Mammary epithelial cell (primary cell): ENCODE measurements around the genes SLC39A5 and CS.

- CAGE, long polyA plus RNA: no peak
- RRBS: no CpG with 5 or more reads among the region's 5 CpGs
These were observed 4.4 kb upstream of the SUOX start for GRCh38 chr12:55992553-55993242.

GRCh38 chr12:56007164-56008524 is 10.6 kb downstream of the SUOX start:
- CAGE, long polyA plus RNA: no peak
- RRBS: 3% methylated on average over 18 of the region's 68 CpGs

DNA sequence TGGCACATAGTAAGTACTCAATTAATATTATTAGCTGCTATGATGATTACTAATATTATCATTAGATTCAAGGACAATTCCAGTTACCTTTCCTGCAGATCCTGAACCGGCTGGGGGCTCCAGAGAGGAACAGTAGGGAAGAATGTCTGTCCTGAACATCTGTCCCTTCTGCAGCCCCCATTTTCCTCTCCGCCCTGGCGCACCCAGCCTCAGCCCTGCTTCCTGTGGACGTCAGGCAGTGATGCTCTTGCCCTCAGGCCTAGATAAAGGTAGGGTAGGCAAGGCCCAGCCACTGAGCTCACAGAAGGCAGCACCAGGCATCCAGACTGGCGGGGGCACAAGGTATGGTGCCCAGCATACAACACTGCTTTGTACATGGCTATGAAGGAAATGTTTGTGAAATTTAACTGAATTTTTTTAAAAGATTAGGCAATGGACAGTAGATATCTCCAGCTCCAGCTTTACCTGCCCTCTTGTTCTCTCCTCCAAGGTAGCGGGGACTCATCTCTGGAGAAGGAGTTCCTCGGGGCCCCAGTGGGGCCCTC is 3.8 kb downstream of the IKZF4 start:
- CAGE, long polyA plus RNA: no peak
- RRBS: no CpG with 5 or more reads among the region's 7 CpGs

DNA sequence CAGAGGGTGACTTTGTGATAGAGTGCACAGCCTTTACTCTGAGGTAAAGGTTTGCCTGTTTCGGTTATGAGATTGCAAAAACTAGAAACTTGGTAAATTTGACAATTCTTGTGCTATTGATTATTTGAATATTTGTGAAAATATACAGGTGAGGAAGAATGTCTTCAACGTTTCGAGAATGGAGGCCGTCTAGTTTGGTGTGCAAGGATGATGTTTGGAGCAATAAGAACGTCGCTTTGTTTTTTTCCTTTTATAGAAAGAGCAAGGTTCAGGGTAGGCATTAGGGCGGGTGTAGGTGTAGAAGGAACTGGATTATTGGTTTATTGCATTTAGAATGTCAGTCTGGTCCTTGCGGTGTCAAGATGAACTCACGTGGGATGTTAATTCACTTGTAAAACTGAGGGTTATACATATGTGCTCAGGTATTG is 1.1 kb downstream of the RPS26 start:
- CAGE, long polyA plus RNA: no peak
- RRBS: no CpG with 5 or more reads among the region's 9 CpGs

GRCh38 chr12:56080690-56081145 is 753 bp downstream of the ERBB3 start:
- CAGE, long polyA plus RNA: no peak
- RRBS: no CpG with 5 or more reads among the region's 12 CpGs

DNA sequence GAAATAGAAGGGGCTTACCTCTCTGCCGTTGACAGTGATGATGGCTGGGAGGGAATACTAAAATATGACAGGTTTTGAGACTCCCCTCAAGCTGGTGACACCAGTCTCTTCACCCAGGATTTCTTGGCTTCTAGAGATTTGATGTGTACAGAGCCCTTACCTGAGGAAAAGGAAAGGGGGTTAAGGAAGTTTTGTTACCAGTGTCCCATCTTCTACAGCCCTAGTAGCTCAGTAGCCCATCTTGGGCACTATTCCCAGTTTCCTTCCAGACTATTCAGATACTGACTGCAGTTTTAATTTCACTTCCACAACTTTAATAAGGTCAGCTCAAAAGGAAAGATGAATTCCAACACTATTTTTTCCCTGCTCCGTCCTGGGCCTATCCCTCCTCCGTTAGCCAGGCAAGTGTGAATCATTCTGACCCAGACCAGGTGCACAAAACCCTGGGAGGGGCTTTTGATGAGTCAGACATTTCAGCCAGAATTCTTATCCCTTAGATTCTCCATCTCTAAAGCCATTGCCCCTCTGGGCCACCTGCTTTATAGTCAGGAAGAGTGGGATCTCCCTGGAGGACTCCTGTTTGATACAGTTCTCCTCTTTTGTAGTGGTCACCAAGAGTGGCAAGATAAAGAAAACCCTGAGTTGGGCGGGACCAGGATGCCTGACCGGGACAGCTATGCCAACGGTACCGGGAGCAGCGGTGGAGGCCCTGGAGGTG is 2.0 kb downstream of the ZC3H10 start:
- CAGE, long polyA plus RNA: no peak
- RRBS: no CpG with 5 or more reads among the region's 8 CpGs

- CAGE, long polyA plus RNA: no peak
- RRBS: no CpG with 5 or more reads among the region's 6 CpGs
These were observed 1.1 kb downstream of the MYL6B start for GRCh38 chr12:56153230-56154108.

DNA sequence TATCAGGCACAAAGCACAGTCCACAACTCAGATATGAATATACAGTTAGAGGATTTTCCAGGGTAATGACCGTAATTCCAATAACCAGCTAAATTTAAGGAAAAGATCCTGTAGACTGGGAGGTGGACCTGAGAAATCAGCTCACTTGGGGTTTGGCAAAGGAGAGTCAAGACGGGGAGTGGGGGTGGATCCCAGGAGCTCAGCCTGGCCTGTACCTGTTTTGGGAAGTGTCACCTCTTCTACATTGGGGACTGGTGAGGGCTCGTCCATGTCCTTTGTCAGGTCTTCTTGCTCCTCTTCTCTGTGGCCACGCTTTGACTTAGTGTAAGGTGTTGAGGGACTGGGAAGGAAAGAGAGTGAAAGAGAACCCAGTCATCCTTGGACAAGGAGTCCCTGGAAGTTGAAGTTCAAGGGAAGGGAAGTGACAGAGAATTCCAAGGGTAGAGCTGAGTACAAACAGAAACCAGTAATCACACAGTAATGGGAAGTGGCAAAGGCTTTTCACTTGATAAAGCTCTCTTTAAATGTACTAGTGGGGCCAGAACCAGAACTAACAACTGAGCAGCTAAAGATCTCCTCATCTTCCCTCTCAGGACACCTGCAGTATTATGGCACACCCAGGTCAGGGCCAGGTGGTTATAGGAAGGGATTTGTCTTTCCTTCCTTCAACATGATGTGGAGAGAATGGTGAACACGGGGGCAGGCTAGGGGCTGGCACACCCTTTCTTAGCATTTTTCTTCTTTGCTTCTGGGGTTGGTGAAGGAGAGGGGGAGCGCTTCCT is 8.3 kb downstream of the SMARCC2 start:
- CAGE, long polyA plus RNA: no peak
- RRBS: no CpG with 5 or more reads among the region's 6 CpGs

DNA sequence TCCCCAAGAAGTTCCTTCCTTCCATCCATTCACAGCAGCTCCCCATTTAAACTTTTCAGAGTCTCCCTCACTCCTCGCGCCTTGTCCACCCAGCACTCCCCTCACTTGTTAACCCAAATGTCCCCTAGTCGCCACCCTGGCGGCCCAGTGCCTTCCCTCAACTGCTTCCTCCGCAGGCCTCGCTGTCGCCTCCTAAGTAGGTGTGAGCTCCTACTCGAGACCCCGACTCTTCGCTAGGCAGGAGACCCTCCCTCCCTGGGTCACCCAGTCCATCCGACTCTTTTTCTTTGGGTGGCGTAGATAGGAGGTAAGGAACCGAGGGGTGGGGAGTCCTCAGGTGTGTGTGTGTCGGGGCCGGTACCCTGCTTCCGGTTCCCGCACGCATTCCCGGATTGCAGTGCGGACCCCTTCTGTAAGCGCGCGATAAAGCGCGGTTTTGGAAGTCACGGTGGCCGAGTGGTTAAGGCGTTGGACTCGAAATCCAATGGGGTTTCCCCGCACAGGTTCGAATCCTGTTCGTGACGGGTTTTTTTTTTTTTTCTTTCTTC is 713 bp upstream of the SMARCC2 start:
- CAGE, long polyA plus RNA: no peak
- RRBS: no CpG with 5 or more reads among the region's 33 CpGs

- CAGE, long polyA plus RNA: no peak
- RRBS: no CpG with 5 or more reads among the region's 18 CpGs
These were observed 790 bp upstream of the SLC39A5 start for GRCh38 chr12:56228821-56229700.

DNA sequence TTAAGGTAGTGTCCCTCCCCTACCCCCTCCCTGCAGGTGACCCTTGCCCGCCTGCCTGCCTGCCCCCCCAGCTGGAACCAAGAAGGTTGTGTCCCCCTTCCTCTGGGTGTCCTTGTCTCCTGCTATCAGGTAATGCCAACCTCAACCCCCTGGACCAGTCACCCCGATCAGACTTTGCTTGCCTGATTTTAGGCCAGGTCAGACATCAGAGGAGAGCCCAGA is at the start of gene SLC39A5:
Gene SLC39A5, plus strand, starts transcription at position 58 of the 222 bp plus-strand sequence.
- CAGE, long polyA plus RNA: no peak
- RRBS: no CpG with 5 or more reads among the region's 2 CpGs

DNA sequence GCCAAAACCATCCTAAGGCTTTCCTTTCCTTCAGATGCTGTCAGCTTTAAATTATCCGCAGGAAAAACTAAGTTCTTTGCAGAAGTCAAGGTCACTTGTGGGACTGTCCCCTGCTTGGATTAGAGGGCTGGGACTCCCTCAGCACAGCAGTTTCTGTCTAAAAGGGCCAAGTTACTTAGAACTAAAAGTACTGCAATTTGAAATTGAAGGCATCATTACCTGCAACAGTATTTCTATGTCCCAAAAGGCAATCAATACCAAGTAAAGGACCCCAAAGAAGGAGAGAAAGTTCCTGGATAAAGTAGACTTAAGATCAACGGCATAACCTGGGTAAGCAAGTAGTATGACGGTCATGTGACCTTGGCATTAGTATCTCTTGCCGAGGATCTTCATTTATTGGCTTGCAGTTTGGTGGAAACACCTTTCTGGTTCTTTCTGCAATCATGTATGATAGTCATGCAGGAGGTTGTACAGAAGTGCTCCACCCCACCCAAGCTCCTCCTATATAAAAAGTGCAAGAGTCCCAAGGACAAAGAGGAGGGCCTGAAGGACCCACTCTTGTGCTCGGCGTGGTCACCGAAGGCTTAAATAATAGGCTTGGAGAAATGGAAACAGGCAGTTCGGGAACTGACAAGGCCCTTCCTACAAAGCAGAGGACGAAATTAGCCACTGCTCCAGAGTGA is 919 bp downstream of the CS start:
- CAGE, long polyA plus RNA: no peak
- RRBS: no CpG with 5 or more reads among the region's 9 CpGs

DNA sequence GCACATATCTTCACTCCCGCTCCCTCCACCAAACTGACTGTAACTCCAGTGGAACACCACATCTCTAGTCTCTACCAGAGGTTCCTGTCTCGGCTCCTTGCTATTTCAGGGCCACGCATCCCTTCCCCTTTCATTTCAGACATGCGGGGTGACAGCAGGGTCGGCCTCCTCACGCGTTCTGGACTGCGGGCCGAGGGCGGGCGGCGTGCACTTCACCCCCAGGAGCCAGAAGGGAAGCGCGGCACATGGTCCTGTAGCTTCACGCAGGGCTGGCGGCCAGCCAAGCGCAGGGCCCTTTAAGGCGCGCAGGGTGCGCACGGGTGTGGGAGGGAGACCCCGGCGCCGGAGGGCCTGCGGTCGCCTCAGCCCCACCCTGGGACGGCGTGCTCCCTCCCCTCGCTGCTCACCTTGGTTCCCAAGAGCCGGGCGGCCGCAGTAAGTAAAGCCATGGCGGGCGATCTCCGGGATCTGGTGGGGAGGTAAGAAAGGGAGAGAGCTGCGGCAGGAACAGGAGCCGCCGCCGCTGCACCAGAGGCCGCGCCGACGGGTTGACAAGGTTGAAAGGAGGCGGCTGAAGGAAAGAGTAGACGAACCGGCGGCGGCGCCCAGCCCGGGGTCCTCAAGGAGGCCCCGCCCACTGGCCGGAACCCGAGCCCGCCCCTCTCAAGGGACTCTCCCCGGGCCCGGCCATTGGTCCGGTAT is at the start of gene CS:
Gene CS, minus strand, starts transcription at position 578 of the 702 bp plus-strand sequence.
- CAGE, long polyA plus RNA: no peak
- RRBS: 2% methylated on average over 6 of the region's 57 CpGs

DNA sequence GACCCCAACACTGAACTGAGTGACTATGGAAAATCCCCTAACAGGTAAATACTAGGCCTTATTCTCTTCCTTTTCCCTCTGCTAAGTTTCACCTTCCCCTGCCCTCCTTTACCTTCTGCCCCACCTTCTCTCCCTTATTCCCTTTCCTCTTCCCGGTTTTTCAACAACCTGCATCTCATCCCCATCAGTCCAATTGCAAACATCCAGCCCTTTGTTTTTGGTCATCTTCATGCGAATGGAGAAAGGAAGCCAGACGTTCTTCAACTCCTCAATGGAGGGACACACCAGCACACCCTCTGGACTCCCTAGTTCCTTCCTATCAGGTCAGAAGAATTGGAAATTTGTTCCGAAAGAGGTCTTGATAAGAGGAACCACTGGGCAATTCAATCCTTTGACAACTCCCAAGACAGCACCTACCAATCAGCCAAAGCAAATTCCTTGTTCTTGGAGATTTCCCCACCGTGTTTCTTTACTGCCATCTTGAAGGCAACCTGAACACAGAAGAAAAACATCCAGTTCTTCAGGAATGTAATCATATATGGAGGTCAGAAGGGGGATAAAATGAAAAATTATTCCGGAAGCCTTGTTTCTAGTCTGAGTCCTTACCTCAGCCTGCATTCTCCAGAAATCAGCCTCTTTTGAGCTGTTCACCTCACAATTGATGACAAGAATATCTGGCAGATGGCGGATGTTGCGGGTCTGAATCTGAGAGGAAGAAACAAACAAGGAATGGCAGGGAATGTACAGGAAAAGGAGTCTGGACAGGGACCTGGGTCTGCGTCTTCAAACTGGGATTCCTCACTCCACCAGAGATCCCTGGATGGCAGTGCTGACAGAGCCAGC is 7.3 kb upstream of the CNPY2 start:
- CAGE, long polyA plus RNA: no peak
- RRBS: no CpG with 5 or more reads among the region's 9 CpGs

- CAGE, long polyA plus RNA: no peak
- RRBS: no CpG with 5 or more reads among the region's 5 CpGs
These were observed 48.2 kb downstream of the RBMS2 start for GRCh38 chr12:56569527-56570573.

DNA sequence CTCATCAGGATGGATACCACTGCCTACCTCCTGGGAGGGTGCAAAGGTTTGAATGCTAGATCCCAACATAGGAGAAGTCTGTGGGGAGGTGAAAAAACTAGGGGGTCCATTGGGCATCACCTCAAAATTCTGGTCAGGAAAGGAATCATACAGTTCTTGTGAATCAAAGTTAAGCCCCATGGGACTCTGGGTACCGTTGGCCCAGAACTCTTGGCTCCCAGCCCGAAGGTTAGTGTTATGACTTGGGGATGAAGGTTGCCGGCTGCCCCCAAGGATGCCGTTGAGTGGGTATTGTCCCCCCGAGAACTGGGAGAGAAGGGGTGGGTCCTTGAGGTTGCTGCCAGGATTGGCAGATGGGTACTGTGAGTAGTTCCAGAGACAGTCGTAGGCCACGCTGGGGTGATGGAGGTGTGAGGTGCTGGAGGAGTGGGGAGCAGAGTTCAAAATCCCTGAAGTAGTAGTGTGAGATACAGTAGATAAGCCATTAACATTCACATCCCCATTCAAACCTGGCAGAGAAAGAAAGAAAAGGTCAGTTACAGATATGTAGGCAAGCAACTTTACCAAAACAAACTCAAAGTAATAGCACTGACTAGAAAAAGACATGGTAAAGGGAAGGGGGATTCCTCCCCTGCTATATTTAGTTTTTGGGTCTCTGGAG is 14.9 kb downstream of the BAZ2A start:
- CAGE, long polyA plus RNA: no peak
- RRBS: no CpG with 5 or more reads among the region's 7 CpGs

GRCh38 chr12:56629455-56629906 is 645 bp downstream of the BAZ2A start:
- CAGE, long polyA plus RNA: no peak
- RRBS: under 1% methylated on average over 8 of the region's 28 CpGs

GRCh38 chr12:56643171-56644017 is 2.4 kb downstream of the ATP5F1B start:
- CAGE, long polyA plus RNA: no peak
- RRBS: no CpG with 5 or more reads among the region's 8 CpGs

- CAGE, long polyA plus RNA: no peak
- RRBS: no CpG with 5 or more reads among the region's 2 CpGs
These were observed 15.1 kb upstream of the ATP5F1B start for GRCh38 chr12:56660965-56661279.

DNA sequence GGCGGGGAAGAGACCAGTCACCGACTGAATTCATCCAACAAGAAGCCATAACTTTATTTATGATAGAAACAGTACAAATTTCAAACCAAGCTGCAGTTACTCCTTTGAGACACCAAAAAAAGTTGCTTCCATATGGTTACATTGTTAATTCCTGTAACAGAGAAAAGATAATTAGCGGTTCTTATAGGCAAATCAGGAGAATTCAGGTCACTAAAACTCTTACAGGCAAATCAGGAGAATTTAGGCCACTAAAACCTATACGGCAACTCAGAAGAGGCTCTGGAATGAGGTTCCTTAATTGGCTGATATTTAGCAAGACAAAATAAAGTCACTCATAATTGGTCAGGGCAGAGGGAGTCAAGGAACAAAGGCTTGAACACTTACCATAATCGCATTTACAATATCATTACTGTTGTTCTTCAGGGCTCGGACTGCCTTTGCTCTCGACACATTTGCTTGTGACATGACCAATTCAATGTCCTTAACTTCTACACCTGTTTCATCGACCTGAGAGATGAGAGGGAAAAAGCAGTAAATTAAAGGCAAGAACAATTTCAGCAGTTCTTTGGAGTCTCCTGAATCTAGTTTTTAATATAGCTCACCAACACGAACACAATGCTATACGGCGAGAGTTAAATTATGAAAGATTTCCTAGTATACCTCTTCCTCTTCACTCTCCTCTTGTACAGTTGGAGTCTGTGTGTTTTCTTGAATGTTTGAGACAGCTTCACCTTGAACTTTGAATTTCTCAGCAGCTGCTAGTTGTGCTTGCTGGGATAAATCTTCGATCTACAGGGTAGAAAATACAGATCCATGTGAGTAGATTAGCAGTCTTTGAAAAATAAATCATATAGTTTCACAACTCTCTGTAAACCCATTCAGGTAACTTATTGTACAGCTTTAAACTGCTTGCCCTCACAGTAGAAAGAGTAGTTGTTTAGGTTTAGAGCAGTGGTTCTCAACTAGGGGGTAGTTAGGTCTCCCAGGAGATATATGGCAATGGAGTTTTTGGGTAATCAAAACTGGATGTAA is 12.4 kb downstream of the NACA start:
- CAGE, long polyA plus RNA: no peak
- RRBS: no CpG with 5 or more reads among the region's 12 CpGs